Fibroblast of villous mesenchyme (primary cell): Measurements from ENCODE around the gene LDHAL6B.

DNA sequence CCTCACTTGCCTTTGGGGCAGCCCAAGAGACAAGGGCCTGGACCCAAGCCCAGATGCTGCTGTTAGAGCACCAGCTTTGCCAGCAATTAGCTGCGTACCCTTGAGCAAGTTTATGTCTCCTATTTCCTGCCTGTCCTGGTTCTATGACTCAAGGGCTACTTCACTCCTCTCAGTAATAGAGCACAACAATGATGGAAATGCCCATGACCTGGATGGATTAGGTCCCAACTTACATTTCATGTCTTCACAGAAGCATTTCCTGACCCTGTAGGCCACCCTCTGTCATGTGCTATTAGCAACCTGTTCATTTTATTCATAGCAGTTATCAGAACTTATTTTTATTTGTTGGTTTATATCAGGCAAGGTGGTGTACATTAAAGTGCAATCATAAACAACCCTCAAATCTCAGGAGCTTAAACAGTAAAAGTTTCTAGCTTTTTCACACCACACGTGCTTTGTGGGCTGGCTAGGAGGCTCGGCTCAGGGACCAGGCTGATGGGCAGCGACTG is 122.9 kb downstream of the AQP9 start:
- CAGE, long polyA plus RNA, result no peak

GRCh38 chr15:58330914-58331205 is 100.9 kb upstream of the LIPC start:
- CAGE, long polyA plus RNA, result no peak

DNA sequence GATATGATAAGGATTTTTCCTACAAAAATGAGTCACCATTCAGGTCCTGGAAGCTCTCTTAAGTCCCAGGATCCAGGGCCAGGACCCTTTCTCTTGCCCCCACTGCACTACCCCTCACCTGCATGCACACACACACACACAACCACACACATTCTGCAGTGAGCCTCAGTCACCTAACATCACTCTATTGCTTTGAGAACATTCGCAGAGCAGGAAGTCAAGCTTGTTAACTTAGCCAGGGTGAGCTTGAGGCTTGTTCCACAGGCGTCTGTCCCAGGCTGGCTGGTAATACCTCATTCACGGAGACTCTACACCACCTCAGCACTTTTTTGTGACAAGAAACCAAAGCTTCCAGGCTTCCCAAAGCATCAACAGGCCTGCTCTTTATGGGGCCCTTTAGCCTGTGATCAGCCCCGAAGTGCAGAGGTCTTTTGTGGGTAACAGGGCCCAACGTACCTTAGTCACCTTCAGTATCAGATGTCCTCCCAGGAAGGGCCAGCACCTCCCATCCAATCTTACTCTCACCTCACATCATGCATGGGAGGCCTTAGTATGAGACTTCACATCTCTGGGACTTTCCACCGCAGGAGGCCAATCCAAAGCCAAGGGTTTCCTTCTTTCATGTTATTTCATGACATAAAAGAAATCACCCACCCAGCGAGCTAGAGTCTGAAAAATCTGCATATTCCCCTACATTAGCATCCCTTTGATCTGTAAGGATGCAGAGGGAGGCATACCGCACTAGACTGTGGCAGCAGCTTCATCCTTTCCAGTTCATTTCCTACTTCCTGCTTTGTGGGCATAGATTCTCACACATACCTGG is 73.9 kb upstream of the LIPC start:
- CAGE, long polyA plus RNA, result no peak

DNA sequence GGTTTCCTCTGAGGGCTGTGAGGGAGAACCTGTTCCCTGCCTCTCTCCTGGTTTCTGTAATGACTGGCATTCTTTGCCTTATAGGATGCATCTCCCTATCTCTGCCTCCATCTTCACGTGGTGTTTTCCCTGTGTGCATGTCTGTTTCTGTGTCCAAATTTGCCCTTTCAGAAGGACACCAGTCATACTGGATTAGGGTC is 71.3 kb upstream of the LIPC start:
- CAGE, long polyA plus RNA, result no peak

- CAGE, long polyA plus RNA, result no peak
These were observed 701 bp downstream of the LIPC start for GRCh38 chr15:58432400-58432983.

- CAGE, long polyA plus RNA, result no peak
These were observed 10.4 kb downstream of the LIPC start for GRCh38 chr15:58442038-58442714.

- CAGE, long polyA plus RNA, result no peak
These were observed 85.3 kb downstream of the LIPC start for GRCh38 chr15:58517142-58517448.

DNA sequence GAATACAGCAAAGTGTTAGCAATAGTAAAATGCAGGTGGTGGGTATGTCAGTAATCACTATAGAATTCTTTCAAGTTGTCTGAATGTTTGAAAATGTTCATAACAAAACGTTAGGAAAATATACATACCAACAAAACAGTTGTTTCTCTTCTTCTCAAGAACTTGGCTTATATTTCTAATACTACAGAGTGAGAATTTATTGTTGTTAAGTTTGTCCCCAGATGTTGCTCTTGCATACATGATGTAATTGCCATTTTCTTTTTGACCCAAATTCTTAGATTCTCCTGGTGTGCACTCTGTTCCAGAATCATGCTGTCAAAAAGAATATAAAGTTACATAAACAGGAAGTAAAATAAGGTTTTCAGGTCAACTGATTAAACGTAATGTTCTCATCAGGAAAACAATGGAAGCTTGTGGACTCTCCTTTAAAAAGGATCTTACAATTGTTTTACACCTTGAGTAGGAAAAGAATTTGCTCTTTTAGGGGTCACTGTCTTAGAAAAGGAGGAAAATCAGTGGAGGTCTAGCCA is 121.9 kb downstream of the ADAM10 start:
- CAGE, long polyA plus RNA, result no peak

DNA sequence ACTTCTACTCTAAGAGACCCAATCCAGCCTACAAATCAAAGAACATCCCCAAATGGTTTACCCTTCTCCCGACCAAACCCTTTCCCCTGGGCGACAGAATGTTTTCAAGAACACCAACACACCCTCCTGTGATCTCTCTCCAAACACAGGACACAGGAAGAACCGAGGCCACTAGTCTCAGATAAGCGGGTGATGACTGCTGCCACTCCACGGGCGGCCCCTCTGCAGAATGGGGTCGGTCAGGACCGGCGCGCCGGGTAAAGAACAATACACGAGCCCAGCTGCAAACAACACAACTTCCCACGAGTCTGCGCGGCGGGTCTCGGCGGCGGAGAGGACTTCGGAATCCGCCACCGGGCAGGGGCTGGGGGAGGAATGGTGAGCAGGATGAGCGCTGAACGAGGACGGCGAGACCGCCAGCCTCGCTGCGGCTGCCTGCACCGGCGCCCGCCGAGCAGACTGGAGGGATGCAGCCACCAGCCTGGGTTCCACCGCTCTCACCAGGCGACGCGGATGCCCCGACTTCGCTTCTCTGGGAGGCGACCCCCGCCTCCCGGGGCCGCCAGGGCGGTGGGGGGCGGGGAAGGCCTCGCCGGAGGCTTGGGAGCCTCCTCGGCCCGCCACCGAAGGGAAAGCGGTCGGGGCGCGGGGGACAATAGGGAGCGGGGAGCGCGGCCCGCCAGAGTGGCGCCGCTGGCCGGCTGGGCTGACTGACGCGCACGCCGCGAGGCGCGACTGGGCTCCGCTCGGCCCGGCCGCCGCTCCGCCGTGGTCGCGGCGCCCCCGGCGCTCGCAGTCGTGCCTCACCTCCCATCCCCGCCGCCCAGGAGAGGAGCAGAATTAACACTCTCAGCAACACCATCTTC is 601 bp downstream of the ADAM10 start:
- CAGE, long polyA plus RNA, result no peak

GRCh38 chr15:58750191-58750362 is 570 bp upstream of the ADAM10 start:
- CAGE, long polyA plus RNA, result no peak

DNA sequence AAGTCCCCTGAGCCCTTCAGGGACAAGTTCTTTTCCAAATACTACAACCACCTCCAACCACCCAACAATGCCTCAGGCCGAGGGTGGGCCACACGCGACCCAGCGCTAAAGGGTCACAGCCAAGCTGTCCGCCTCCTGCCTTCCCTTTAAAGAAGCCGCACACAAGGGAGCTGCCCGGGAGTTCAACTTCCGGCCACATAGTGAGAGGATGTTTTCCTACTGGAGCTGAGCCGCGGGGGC is 361 bp upstream of the MINDY2 start:
- CAGE, long polyA plus RNA, result no peak

DNA sequence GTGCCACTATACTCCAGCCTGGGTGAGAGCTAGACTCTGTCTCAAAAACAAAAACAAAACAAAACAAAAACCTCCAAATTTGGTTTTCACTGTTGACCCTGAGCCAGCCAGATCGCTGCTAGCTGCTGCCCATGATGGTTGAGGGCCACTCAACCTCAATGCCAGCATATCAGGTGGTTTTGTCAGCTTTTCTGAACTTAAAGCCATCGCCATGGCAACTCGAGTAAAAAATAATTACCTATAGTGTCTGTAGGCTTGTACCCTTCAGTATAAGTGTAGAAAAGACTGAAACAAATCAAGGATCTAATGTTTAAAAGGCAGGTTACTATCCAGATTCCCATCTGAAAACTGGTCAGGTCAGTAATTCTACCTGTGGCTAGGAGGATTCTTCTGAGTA is 55.6 kb downstream of the SLTM start:
- CAGE, long polyA plus RNA, result no peak

DNA sequence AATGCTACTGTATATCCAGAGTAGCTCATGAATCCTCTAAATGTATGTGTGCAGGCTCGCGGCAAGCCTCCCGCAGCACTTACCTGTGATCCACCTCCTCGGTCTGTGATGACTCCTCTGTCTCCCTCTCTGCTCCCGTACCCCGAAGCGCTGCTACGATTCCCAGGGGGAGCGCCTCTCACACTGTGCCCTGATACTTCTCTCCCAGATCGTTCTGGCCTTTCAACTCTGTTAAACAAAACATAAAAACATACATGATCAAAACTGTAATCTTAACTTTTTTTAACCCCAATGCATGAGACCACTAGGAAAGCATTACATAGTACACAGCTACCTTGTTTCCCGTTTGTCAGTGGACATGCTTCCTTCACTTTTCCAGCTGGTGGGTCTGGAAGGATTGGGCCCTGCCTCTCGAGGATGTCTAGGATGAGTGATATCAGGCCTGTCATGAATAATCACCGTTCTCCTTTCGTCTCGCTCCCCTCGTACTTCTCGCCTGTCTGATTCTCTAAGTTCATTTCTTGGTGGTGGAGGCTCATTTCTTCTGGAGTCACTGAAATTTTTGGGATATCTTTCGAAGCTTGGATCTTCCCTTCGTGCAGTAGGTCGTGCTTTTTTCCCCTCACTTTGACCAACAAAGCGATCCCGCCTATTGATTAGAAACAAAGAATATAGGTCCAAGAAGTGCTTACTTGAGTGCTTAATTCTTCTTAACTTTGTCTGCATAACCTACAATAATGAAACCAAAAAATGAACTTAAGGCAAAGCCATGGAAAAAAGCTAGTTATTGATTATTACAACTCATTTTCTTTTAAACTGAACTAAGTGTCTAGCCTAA is 46.4 kb downstream of the SLTM start:
- CAGE, long polyA plus RNA, result no peak

DNA sequence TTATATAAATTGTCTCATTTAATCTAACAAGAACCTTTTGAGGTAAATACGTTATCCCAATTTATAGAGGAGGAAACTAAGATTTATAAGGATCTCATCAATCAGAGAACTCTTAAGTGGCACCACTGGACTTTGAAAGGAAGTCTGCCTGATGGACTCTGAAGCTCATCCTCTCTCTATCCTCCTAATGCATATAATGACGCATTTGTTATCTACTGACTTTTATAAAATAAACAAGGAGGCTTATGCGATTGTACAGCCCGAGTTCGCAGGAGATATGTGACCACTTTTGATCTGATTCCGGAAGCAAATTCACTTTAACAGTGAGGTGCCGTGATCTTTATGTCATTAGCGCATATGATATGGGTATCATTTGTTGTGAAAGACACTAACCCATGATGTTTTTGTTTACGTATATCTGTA is 506 bp upstream of the RNF111 start:
- CAGE, long polyA plus RNA, result no peak

DNA sequence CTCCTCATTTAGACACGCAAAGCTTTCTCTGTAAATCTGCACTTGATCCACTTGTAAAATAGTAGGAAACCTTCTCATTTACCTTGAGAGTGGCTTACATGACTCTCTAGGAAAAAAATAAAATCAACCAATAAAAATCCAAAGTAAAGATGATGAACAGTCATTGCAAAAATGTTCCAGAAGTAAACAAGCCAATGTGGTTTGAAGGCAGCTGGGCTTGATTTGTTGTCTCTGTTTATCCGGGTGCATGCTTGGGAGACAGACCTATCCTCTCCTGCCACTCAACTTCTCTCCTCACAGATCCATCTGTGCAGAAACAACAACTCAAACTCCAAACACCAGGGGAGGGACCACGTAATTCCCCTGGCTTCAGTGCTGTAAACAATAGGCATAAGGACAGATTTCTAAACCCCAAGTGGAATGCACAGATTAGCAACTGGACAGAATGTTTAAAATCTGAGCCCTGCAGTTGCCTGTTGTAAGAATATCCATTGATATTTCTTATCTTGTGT is 31.4 kb upstream of the LDHAL6B start:
- CAGE, long polyA plus RNA, result no peak

DNA sequence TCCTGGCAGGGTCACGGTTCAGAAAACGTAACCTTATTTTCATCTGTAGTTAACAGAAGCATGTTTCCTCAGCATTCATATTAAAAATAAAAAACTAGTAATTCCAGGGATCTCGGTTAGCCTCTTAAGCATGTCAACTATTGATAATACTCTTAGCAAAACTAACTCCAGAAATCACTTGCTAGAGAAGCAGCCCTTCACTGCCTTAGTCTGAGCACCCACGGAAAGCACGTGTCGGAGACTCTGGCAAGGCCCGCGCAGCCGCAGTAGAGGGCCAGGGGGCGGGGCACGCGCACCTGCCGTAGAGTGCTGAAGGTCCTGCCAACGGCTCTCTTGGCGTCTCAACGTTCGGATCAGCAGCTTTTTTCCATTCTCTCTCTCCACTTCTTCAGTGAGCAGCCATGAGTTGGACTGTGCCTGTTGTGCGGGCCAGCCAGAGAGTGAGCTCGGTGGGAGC is at the start of gene LDHAL6B:
TSS of gene LDHAL6B (plus strand) at position 304 of the 457 bp plus-strand sequence.
- CAGE, long polyA plus RNA, result no peak

GRCh38 chr15:59295350-59295844 is 77.3 kb downstream of the MYO1E start:
- CAGE, long polyA plus RNA, result no peak

- CAGE, long polyA plus RNA, result no peak
These were observed 72.5 kb downstream of the MYO1E start for GRCh38 chr15:59299940-59300737.

DNA sequence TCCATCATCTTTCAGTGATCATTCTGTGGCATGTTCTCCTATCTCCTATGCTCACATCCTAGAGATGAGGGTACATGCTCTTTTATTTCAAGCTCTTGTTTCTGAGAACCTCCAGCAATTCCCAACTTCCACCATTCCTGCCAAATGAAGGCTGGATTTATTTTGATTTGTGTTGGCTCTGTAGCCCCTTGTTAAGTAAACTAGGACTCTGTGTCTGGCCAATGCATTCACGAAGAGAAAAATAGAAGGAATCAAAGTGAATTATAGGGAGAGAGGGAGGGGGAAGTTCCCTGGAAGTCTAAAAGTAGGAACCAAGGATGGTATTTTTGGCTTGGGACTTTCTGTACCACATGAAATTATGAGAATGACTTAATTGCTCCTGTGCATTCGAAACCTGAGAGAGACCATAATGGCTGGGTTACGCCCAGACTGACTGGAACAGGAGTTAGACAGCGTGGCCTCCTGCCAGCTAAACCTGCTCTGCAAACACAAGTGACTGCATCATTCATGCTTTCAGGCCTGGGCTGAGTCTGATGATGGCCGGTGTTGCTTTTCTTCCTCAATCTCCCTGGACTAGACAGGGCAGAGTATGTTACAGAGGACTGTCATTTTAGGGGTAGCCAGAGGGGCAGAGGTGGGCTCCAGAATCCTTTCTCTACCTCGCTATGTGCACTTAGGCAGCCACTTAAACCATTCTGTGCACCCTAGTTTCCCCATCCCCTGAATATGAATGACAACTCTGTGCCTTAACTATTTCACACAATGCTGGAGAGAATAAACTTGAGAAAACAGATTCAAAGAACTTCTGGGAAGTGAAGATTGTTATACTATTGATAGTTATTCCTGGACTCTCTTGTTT is 58.9 kb downstream of the MYO1E start:
- CAGE, long polyA plus RNA, result no peak

DNA sequence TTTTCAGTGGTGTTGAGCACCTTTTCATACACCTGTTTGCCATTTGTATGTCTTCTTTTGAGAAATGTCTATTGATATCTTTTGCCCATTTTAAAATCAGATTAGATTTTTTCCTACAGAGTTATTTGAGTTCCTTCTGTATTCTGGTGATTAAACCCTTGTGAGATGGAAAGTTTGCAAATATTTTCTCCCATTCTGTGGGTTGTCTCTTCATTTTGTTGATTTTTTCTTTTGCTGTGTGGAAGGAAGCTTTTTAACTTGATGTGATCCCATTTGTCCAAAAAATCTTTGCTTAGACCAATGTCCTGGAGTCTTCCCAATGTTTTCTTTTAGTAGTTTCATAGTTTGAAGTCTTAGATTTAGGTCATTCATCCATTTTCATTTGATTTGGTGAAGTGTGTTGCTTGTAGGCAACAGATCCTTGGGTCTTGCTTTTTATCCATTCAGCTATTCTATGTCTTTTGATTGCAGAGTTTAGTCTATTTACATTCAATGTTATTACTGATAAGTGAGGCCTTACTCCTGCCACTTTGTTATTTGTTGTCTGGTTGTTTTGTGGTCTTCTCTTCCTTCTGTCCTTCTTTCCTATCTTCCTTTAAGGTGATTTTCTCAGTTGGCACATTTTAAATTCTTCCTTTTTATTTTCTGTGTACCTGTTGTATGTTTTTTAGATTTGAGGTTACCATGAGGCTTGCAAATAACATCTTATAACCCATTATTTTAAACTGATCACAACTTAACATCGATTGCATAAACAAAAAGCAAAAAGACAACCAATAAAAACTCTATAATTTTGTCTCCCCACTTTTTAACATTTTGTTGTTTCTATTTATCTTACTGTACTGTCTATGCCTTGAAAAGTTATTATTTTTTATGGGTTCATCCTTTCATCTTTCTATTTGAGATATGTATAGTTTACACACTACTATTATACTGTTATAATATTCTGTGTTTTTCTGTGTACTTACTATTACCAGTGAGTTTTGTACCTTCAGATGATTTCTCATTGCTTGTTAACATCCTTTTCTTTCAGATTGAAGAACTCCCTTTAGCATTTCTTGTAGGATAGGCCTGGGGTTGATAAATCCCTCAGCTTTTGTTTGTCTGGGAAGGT is 30.2 kb downstream of the MYO1E start:
- CAGE, long polyA plus RNA, result no peak